Breast (tissue), 4 donors: ENCODE measurements around a stretch of chr2.

- PRO-cap, 3 experiments, result no peak in any of the 3 experiments
- RRBS, result 4% methylated on average over 14 of the region's 76 CpGs
These were observed 6.5 kb downstream of the GAD1 start for GRCh38 chr2:170822757-170823979.

DNA sequence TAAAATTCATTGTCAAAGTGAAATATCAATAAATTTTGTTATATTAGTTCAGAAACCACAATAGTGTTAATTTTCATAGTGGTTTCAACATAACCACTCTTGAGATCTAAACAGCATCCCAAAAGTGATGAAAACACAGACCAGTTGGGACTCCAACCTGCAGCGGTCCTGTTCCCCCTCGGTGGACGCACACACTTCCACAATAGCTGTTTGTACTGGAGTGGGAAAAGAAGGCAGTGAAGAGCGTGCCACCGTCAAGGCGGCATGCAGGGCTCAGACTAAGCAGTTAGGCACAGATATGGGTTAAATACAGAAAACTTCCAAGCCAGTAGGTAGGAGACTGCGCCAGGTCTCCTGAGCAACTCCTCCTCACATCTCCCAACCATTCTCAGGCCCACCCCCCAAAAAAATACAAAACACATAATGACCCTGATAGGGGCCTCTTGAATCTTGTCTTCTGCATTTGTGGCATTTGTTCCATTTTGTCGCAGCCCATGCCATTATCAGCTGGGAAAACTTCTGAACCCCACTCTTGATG, 57.6 kb downstream of the GORASP2 start:
- PRO-cap, 3 experiments, result no peak in any of the 3 experiments
- RRBS, result no CpG with 5 or more reads among the region's 8 CpGs

- PRO-cap, 3 experiments, result no peak in any of the 3 experiments
- RRBS, result no CpG with 5 or more reads among the region's 4 CpGs
These were observed 87.7 kb upstream of the TLK1 start for GRCh38 chr2:171248360-171248860.

DNA sequence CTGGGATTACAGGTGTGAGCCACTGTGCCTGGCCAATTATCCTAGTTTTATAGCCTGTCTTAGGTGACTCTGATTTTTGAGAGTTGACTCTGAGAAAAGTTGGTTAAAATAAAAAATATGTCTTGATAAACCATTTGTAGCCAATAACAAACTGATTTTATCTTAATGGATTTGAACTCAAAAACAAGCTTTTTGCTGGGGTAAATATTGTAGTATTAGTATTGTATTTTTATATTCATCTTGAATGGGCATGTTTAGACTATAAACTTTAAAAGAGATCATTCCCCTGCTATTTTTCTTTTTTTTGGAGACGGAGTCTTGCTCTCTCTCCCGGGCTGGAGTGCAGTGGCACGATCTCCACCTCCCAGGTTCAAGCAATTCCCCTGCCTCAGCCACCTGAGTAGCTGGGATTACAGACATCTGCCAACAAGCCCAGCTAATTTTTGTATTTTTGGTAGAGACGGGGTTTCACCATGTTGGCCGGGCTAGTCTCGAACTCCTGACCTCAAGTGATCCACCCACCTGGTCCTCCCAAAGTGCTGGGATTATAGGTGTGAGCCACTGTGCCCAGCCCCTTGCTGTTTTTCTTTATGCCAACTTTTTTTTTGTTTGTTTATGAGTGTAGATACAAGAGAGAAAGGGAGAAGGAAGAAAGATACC, 13.8 kb downstream of the DYNC1I2 start:
- PRO-cap, 3 experiments, result no peak in any of the 3 experiments
- RRBS, result no CpG with 5 or more reads among the region's 6 CpGs

DNA sequence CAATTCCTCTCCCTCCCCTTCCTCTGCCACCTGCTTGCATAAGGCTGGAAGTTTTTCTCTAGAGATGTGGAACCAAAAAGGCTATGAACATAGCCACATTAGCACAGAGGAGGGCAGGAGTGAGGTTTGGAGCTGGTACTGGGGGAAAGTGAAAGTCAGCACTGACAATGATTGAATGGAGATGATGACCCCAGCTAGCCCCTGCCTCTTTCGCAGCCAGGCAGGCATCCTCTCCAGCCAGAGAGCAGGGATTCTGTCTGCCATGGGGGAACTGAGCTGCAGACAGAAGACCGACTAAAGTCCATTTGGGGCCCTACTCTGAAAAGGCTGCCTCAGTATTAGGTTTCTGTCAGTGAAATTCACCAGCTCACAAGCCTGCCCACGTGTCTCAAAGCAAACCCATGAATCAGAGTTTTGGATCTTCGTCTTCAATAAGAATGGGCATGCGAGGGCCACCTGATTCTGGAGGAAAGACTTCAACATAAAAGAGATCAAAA, 87.8 kb upstream of the ITGA6 start:
- PRO-cap, 3 experiments, result no peak in any of the 3 experiments
- RRBS, result no CpG with 5 or more reads among the region's 5 CpGs

DNA sequence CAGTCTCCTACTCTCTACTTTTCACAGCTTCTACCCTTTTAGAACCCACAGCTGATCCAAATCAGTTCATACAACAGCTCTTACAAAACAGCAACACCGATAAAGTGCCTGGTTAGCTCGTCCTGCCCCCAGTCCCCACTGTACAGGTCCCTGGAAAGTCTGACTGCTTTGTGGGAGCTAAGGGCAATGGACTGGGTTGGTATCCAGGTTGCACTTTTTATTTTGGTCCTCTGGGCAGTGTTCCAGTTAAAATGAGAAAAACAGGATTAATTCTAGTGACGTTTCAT, 53.1 kb upstream of the ITGA6 start:
- PRO-cap, 3 experiments, result no peak in any of the 3 experiments
- RRBS, result no CpG with 5 or more reads among the region's 3 CpGs

DNA sequence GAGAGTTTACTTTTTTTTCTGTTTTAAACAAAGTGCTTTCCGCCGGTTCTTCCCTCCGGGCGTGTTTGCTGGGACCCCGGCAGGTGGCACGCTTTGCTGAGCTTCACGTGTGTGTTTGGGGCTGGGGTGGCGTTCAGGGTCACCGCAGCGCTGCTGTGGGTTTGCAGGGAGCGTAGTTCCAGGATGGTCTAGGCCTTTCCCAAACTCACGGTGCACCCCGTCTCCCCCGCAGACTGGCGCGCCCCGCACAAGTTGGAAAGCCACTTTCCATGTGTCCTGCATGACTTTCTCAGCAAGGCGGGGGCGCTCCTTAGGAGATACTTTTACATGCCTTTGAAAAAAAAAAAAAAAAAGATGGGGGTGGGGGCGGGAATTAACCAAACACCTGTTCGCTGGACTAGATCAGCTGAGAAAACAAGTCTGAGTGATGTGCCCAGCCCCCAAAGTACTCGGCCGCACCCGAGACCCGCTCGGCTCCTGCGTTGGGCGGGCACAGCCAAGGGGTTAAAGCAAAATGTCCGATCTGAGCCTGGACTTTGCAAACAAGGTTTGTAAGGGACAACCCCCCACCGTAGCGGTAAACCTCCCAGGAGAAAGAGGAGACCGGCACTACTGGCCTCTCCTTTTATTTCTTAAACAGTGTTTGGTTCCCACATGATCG, 954 bp downstream of the ITGA6 start:
- PRO-cap, 3 experiments, result no peak in any of the 3 experiments
- RRBS, result under 1% methylated on average over 2 of the region's 33 CpGs

DNA sequence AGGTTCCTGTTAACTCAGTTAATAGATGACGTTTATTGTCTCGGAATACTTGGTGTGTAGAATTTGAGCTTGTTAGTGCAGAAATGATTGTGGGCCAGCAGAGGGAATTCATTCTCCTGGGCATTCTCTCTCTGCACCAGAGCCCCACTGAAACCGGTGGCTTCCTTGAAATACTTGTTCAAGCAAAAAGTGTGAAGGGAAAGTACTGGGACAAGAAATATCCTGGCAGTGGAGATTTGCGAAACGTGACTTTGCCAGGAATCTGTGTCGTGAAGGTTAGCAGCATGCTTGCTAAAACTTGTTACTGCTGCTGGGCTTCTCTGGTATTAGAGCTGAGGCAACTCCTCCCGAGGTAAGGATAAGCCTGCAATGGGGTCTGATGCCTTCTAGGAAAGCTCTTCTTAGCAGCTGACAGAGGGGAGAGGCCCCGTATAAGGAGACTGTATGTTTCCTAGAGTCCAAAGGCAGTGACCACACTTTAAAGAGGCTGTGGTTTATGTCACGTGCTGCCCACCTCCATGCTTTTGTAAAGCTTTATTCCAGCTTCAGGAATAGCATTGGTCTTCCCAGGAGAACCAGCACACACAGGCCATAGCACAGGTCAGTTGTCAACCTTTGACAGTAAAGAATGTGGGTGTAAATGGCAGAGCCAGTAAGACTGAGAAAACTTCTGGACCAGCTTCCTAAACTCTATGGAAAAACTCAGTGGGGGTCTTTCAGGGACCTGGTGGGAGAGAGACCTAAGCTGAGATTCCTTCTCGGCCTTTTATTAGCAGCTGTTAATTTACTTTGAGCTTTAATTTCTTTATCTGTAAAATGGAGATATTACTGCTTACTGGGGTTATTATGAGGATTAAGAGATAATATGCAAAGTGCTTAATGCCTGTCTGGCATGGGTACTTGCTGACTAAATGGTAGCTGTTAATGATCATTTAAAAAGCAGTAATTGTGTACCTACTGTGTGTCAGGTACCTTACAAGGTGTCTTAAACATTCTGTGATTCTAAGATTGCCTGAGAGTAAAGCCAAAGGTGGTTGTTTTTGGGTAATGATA, 2.3 kb downstream of the ITGA6 start:
- PRO-cap, 3 experiments, result peak in 1 of 3 experiments; most common minus-strand start position 149 of the sequence (in 1)
- RRBS, result no CpG with 5 or more reads among the region's 10 CpGs

- PRO-cap, 3 experiments, result peak in 1 of 3 experiments; most common minus-strand start chr2:172430816 (in 1)
- RRBS, result no CpG with 5 or more reads among the region's 6 CpGs
These were observed 3.3 kb downstream of the ITGA6 start for GRCh38 chr2:172430646-172431178.

- PRO-cap, 3 experiments, result no peak in any of the 3 experiments
- RRBS, result no CpG with 5 or more reads among the region's 7 CpGs
These were observed 11.6 kb downstream of the ITGA6 start for GRCh38 chr2:172438948-172439402.

- PRO-cap, 3 experiments, result no peak in any of the 3 experiments
- RRBS, result no CpG with 5 or more reads among the region's 3 CpGs
These were observed 43.4 kb downstream of the ITGA6 start for GRCh38 chr2:172470734-172471196.

DNA sequence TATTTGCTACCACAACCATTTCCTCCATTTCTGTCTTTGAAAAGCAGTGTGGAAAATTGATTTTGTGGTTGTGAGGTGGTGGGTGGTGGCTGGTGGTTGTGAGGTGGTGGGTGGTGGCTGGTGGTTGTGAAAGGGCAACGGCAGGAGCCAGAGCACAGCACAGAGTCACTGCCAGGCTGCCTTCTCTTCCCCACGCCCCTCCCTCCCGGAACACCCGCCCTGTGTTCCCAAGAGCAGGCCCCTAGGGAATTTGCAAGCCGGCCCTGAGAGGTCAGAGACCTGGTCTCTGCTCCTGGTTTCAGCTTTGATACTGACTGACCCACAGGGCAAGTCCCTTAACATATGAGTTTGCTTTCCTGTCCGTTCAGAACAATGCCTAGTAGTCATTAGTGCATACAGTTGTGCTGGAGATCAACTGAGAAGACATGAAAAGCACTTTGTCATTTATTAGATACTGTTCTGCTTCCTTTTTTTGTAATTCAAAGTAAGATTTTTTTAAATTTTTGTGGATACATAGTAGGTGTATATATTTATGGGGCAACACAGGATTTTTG, 53.0 kb downstream of the ITGA6 start:
- PRO-cap, 3 experiments, result no peak in any of the 3 experiments
- RRBS, result 13% methylated on average over 3 of the region's 6 CpGs

DNA sequence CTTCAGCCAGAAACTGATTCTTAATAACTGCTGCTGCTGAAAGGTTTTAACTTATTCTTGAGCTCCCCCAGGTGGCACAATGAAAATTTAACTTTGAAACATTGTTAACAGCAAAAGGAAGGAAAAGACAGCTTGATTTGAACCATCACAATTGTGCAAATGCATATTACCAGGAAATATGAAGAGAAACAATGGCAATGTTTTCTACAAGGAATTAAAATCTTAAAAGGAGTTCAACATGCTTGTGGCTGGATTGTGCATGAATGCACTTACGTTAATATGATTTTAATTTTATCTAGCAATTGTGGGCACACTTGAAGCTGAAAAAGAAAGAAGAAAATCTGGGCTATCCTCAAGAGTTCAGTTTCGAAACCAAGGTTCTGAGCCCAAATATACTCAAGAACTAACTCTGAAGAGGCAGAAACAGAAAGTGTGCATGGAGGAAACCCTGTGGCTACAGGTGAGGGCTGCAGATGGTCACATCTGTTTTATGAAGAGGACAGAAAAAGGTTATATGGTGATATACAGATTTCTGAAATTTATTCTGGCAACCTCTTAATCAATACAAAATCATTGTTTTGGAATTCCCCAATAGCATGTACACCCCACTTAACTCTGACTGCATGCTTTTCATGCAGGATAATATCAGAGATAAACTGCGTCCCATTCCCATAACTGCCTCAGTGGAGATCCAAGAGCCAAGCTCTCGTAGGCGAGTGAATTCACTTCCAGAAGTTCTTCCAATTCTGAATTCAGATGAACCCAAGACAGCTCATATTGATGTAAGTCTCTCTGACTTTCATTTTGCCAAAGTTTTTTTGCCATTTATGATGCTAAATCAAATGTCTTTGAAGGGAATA, 57.3 kb downstream of the ITGA6 start:
- PRO-cap, 3 experiments, result no peak in any of the 3 experiments
- RRBS, result no CpG with 5 or more reads among the region's 5 CpGs

DNA sequence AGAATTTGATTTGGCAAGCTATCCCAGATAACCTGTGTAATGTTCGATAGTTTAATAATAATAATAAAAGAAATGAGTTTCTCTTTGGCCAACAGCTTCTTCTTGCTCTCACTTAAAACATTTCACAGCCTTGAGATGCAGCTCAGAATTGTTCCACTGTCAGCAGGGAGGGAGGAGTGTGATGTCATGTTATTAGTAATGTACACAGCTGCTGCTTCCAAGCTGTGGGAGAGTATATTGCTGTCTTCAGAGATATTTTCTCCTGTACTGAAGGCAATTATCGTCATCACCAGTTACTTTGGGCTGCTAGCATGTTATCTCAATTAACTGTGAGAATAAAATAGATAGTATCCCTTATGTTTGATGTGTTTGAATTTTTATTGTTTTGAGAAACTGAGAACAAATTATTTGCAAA, 146.9 kb upstream of the MAP3K20 start:
- PRO-cap, 3 experiments, result no peak in any of the 3 experiments
- RRBS, result no CpG with 5 or more reads among the region's 2 CpGs

- PRO-cap, 3 experiments, result no peak in any of the 3 experiments
- RRBS, result no CpG with 5 or more reads among the region's 15 CpGs
These were observed 108.6 kb upstream of the MAP3K20 start for GRCh38 chr2:172966973-172967602.

DNA sequence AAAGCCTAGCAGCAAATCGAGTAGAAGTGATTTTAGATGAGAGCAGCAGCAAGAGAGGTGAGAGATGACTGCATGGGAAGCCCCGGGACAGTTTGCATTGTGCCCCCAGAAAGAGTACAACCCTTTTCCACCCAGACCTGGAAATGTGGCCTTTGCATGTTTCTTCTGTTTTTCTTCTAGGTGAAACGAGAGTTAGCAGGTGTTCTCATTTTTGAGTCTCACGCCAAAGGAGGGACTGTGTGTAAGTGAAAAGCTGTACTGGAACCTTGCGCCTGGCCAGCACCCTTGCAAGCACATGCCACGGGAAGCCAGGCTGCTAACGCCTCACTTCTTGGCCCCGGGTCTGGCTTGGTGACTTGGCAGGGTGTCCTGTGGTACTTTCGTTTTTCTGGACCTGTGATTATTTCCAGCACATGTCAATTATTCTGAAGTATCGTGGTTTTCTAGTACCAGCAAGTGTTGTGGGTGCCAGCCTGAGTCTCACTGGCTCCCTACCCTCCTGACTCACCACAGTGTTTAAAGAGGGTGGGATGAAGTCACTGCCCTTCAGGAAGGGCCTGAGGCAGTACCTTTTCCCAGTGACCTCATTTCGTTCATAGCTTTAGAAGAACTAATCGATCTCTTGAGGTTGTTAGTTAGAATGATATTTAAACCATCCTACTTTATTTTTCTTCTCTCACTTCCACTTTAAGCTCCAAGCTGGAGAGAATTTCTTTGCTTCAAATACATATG, 90.2 kb upstream of the MAP3K20 start:
- PRO-cap, 3 experiments, result peak in 2 of 3 experiments; most common minus-strand start position 482 of the sequence (in 1)
- RRBS, result no CpG with 5 or more reads among the region's 12 CpGs

GRCh38 chr2:172999739-173000056, 75.9 kb upstream of the MAP3K20 start:
- PRO-cap, 3 experiments, result no peak in any of the 3 experiments
- RRBS, result no CpG with 5 or more reads among the region's 1 CpG

GRCh38 chr2:173205603-173205898, 129.9 kb downstream of the MAP3K20 start:
- PRO-cap, 3 experiments, result no peak in any of the 3 experiments
- RRBS, result no CpG with 5 or more reads among the region's 1 CpG

DNA sequence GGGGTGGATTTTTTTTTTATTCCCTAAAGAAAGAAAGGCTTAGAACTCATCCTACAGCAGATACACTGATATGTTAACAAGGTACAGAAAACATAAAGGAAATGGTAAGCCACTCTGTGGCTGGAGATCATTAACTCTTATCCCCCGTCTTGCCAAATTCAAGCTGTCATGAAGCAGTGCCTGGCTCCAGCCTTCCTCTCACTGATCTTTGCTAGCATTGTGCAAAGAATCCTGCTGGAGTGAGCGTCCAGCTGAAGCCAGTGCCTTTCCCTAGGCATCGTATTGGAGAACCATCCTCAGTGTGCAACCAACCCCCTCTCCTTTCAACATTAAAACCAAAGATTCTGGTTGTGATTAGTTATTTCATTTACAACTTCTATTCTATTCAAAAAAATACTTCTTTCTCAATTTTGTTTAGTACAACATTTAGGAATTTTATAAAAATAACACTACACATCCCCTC, 127.3 kb upstream of the CDCA7 start:
- PRO-cap, 3 experiments, result no peak in any of the 3 experiments
- RRBS, result no CpG with 5 or more reads among the region's 3 CpGs

DNA sequence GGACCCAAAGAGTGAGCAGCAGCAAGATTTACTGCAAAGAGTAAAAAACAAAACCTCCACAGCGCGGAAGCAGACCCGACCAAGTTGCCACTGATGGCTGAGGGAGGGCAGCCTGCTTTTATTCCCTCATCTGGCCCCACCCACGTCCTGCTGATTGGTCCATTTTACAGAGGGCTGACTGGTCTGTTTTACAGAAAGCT, 72.8 kb upstream of the CDCA7 start:
- PRO-cap, 3 experiments, result peak in 1 of 3 experiments; most common minus-strand start position 92 of the sequence (in 1)
- RRBS, result no CpG with 5 or more reads among the region's 4 CpGs